BE2C (cell line): ENCODE measurements around a stretch of chr4.

DNA sequence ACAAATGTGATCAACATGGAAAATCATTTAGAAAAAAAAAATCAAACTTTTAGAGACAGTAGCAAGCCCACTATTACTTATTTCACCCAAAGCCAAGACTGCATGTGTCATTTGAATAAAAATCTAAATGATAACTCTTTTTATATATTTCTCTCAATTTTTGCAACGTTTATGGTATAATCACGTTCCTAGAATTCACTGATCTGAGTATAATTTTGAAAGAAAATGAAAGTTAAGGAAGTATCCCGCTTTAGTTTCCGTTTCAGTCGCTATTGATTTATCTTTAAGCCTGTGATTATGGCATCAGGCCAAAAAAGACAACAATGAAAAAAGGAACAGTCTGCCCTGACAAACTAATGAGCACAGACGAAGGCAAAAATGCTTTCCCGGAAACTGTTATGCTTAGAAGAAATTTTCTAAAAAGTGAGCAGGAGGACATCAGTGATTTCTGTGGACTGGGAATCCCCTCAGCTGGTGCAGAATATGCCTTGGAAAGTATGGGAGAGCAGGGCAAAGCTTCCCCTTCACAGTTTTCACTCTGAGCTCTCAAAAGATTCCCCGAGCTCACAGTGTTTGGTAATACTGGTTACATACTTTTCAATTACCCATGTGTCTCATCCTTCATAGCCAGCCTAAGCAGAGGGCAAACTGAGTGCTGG is 5.0 kb upstream of the CXCL10 start:
- RRBS: no CpG with 5 or more reads among the region's 8 CpGs

GRCh38 chr4:76208139-76208785 is 5.4 kb downstream of the SCARB2 start:
- RRBS: no CpG with 5 or more reads among the region's 8 CpGs

DNA sequence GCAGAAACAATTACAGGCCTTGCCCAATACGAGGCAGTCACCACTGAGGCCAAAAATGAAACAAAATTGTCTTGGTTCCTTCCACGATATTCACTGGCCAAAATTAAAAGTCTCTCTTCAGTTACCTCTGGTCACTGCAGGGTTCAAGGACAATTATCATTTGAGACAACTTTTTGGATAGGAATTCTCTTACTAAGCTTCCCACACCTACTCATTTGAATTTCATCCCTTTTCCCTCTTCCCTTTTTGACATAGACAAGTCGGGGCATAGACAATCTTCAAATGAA is 3.0 kb downstream of the SCARB2 start:
- RRBS: no CpG with 5 or more reads among the region's 3 CpGs

DNA sequence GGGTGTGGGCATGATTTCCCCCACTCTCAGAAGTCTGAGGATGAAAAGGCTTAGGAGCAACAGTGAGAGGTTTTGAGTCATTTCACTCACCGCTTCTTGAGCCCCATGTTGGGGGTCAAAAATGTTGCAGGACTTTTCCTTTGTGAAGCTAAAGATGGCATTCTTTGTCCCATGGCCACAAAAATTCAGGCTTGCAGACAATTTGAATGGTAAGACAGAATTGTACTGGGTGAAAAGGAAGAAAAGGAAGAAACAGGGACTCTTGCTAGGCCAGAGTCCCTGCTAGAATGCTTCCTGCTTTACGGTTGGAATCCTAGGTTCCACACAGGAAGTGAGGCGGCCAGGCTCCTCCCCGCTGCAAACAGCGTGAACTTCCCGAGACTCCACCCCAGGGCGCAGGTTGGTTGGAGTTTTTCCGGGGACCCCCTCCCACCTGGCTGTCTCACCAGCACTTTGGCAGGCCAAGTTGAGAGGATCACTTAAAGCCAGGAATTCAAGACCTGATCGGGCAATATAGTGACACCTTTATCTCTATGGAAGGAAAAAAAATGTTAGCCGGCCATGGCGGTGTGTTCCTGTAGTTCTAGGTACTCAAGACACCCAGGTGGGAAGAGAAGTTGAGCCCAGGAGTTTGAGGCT is 17.2 kb upstream of the FAM47E start:
- RRBS: no CpG with 5 or more reads among the region's 11 CpGs

- RRBS: no CpG with 5 or more reads among the region's 1 CpG
These were observed 26.1 kb downstream of the FAM47E start for GRCh38 chr4:76277623-76278019.

GRCh38 chr4:76308459-76309040 is 2.0 kb downstream of the STBD1 start:
- RRBS: no CpG with 5 or more reads among the region's 9 CpGs

- RRBS: no CpG with 5 or more reads among the region's 8 CpGs
These were observed 4.3 kb upstream of the SHROOM3 start for GRCh38 chr4:76430646-76431175.

DNA sequence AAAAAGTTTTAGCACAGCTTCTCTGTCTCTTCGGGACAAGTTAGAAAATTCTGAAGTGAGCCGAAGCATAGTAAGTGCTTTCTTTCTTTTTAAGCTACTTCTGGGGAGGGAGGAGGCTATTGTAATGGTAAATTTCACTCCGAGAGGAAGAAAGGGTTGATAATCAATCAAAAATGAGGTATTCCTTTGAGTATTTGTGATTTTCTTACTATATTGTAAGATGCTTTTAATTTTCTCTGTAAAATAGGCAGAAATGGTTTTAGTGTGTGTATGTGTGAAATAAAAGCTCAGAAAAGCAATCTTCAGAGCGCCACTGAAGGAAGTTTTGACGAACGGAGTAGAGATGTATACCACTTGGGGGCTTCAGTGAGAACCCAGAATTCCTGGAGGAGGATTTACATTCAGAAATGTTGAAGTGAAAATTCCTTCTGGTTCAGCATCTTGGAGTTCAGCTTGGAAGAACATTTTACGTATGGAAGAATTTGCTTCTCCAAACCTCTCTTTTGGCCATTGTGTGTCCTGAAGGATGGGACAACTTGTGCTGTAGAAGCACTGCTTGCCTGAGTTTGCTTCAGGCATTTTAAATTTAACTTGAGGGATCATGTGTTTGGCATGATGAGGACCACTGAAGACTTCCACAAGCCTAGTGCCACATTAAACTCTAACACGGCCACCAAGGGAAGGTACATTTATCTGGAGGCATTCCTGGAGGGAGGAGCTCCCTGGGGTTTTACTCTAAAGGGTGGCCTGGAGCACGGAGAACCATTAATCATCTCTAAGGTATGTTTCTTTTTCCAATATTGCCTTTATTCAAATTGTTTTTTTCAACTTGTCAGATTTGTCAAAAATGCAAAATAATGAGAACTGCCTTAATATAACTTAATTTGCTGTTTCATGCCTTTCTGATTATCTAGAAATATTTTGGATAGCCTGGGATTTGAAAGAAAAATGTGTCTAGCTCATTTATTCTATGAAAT is 700 bp downstream of the SHROOM3 start:
- RRBS: no CpG with 5 or more reads among the region's 9 CpGs

DNA sequence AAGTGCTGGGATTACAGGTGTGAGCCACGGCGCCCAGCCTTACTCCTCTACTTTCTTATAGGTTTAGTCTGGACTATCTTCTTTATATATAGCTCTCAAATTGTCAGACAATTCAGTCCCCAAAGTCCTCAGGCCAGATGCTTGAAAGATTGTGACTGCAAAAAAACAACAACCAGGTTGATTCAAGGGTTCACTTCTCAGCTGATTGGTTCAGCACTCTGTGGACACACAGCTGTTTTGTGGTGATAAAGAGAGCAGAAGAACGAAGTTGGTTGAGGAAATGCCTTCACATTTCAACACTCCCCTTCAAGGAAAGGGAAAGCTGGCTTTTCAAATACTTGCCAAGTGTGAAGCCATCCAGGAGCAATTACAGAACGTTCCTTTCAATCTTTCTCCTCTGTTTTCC is 166.7 kb downstream of the SHROOM3 start:
- RRBS: no CpG with 5 or more reads among the region's 4 CpGs

DNA sequence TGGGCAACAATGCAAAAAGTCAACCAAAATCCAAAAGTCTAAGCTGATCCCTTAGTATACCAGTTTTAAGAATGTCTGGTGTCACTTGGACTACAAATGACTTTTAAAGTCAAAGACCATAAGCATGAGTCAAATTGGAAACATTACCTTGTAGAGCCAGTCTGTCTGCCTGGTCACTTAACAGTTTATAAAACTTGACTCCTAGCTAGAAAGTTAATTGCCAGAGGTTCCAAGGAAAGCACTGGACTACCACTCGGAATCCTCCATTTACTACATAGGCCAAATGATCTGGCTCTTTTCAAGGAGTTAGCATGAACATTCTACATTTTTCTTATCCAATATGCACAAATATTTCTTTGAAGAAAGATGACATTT is 188.2 kb downstream of the SHROOM3 start:
- RRBS: no CpG with 5 or more reads among the region's 1 CpG

- RRBS: no CpG with 5 or more reads among the region's 2 CpGs
These were observed 206.9 kb downstream of the SOWAHB start for GRCh38 chr4:76690810-76691613.

DNA sequence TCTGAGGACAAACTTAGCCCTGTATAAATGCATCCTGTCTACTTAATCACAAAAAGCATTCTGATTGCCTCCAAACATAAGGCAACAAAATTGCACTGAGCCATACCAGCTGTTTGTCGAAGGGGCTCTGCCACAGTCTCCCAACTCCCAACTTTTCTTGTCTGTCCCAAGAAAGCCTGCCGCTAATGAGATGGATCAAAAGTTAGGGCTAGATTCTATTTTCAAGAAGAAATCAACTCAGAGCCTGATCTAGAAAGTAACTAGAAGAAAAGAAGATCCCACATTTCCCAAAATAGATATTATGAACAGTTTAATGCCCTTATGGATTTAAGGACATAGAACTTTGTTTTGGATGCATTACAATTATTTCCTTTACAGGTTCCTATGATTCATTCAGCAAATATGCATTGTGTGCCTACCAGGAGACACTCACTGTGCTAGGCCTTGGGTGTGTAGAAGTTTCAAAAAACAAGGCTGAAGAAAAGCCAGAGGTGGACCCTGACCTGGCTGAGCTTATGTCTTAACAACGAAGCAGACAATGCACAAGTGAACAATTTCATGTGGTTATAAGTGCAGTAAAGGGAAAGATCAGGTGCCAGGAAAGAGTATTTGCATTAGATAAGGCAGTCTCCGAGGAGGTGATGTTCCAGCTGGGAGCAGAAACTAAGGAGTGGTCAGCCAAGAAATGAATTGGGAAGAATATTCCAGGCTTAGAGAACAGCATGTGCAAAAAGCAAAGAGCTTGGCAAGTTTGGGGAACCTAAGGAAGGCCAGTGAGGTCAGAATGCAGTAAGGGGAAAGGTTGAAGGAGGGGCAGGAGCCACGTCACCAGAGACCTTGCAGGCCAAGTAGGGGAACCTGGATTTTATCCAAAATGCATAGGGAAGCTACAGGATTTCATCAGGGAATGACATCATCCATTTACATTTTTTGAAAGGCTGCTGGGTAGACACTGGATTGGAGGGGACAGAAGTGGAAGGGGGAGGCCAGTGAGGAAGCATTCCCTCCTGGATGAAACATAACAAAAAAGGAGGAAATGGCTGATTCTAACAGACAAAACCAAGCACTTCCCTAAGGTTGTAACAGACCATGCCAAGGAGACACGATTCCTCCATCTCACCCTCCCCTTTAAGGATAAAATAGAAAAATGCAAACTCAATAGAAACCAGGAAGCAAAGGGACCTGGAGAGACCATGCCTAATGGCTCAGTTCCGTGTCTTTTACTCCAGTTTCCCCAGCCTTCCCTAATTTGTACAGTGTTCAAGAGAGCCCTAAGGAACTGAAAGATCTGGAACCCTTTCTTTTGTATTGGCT is 193.7 kb downstream of the SOWAHB start:
- RRBS: no CpG with 5 or more reads among the region's 7 CpGs

- RRBS: 6% methylated on average over 27 of the region's 55 CpGs
These were observed 786 bp downstream of the SOWAHB start for GRCh38 chr4:76897129-76897586.

GRCh38 chr4:76950136-76951202 is 917 bp downstream of the SEPTIN11 start:
- RRBS: 0% methylated on average over 2 of the region's 74 CpGs

GRCh38 chr4:76974333-76974532 is 24.7 kb downstream of the SEPTIN11 start:
- RRBS: no CpG with 5 or more reads among the region's 1 CpG

- RRBS: no CpG with 5 or more reads among the region's 2 CpGs
These were observed 28.9 kb downstream of the CCNI start for GRCh38 chr4:77046754-77047345.

- RRBS: no CpG with 5 or more reads among the region's 6 CpGs
These were observed 6.0 kb downstream of the CCNI start for GRCh38 chr4:77069690-77070208.

GRCh38 chr4:77154575-77155510 is 2.2 kb upstream of the CCNG2 start:
- RRBS: no CpG with 5 or more reads among the region's 5 CpGs

DNA sequence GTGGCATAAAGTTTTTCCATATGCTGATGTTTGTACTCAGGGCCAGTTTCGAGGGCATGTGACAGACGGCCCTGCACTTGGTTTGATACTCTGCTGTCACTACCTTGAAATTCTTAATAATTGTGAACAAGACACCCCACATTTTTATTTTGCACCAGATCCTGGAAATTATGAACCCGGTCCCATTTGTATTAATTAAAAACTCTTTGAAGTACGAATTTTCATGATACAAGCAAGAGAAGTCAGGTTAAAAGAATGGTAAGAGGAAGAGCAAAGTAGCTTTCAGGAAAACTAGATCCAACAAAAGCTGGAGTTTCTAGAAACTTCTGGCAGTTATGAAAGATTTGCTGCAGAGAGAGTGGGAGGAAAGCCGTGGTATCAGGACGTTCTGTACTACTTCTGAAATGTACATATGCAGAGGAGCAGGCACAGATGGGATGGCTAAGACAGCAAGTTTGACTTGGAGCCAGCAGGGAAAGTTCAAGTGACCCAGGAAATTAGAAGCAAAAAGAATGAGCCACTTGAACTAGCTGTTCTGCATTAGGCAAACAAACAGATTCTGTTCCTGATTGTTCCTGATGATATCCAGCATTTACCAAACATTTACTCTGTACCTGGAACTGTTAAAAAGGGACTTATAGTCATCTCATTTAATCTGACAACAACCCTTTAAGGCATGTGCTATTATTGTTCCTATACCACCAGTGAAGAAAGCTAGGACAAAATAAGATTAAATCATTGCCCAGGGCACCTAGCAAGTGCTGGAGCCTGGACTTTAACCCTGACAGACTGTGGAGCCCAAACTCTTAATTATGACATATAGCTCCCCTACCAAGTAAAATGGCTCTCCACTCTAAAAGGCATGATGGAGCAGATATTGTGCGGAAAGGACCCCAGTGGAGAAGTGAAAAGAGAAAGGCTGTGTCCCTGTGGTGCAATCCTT is 41.4 kb upstream of the CXCL13 start:
- RRBS: no CpG with 5 or more reads among the region's 7 CpGs